Right ventricle myocardium (tissue), 1 donor: ENCODE results near the genes ASZ1 and PTPRZ1.

- PRO-cap, 2 experiments, result peak in 2 of 2 experiments; most common plus-strand start chr7:112995769 (in 1); most common minus-strand start chr7:112995627 (in 2)
Measured at GRCh38 chr7:112995358-112996075, 55.8 kb upstream of the BMT2 start.

DNA sequence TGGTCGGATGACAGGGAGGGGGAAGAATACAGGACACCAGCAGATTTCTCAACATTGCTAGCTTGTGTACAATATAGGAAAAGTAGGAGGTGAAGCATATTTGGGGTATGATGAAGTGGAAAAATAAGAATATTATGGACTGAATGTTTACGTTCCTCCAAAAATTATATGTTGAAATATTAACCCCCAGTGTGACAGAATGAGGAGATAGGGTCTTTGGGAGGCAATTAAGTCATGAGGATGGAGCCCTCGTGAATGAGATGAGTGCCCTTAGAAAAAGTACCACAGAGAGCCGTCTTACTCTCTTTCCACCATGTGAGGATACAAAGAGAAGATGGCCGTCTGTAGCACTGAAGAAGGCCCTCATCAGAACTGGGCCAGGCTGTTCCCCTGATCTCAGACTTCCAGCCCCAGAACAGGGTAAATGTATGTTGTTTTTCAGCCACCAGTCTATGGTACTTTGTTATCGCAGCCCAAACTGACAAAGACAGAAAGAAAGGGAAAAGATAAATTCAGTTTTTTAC, 202.2 kb upstream of the PPP1R3A start:
- PRO-cap, 2 experiments, result no peak in any of the 2 experiments

GRCh38 chr7:114414042-114414604, 492 bp upstream of the FOXP2 start:
- PRO-cap, 2 experiments, result no peak in any of the 2 experiments

DNA sequence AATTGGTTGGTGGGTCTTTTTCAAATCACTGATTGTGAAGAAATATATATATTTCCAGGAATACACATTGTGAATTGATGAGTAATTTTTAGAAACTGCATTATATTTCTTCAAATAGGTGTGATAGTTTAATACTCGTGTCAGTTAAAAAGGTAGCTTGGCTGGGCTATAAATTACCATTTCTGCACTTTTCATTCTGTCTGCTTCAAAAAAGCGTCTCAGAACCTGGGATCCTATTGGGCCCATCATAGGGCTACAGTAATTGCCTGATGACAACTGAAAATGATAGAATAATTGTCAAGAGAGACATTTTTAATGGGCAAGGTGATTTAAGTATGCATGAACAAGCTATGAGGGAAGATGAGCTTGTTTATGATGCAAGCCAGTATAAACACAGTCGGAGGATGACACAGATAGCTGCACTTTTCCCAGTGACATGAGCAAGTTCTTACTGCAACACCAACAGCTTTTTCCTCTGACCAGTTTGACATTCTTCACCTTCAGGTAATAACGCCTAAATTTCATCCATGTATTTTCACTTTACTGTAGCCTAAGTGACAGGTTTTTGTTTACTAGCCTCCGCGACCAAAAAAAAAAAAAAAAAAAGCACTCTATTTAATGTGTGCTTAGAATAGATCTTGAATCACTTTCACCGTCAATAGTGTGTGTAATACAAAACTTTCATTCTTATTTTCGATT, 1.5 kb downstream of the FOXP2 start:
- PRO-cap, 2 experiments, result no peak in any of the 2 experiments

- PRO-cap, 2 experiments, result no peak in any of the 2 experiments
Measured at GRCh38 chr7:114434839-114435522, 20.4 kb downstream of the FOXP2 start.

DNA sequence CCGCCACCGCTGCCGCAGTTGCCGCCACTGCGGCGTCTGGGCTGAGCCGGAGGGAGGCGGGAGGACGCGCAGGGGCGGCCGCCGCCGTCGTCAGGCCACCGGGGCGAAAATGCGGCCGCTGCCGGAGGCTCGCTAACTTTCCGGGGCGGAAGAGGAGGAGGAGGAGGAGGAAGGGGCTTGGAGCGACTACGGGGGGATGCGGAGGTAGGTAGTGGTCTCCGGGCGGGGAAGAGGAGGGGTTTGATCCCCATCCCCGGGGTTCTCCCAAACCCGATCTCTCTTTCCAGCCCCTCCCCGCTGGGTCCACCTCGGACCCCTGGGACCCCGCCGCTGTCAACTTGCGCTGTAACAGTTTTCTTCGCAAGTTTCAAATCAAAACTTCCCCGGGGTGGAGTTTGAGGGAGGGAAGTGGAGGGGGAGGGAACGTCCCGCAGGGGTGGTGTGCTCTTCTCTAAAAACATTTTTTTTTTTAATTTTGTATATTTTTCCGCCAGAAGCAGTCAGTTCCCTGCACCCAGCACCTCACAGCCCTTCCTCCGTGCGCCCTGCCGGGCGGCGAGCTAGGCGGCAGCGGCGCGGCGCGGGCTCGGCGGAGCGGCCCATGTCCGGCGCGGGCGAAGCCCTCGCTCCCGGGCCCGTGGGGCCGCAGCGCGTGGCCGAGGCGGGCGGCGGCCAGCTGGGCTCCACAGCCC, 685 bp downstream of the MDFIC start:
- PRO-cap, 2 experiments, result peak in 2 of 2 experiments; most common plus-strand start position 44 of the sequence (in 2); most common minus-strand start position 38 of the sequence (in 2)

DNA sequence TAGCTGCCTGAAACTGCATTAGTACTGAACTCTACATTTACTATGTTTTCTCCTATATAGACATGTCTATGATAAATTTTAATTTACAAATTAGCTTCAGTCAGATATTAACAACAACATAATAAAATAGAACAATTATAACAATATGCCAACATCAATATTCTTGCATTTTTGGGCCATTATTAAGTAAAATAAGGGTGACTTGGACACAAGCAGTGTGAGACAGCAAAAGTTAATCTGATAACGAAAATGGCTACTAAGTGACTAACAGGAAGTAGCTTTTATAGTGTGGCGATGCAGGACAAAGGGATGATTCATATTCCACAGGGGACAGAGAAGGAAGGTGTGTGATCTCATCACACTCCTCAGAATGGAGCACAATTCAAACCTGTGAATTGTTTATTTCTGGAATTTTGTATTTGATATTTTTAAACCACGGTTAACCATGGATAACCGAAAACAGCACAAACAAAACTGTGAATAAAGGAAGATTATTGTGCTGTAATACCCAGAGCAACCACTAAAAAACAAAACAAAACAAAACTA, 66.8 kb upstream of the TFEC start:
- PRO-cap, 2 experiments, result no peak in any of the 2 experiments

- PRO-cap, 2 experiments, result no peak in any of the 2 experiments
Measured at GRCh38 chr7:116159640-116160052, 50.7 kb upstream of the TES start.

GRCh38 chr7:116212646-116213292, 2.4 kb downstream of the TES start:
- PRO-cap, 2 experiments, result no peak in any of the 2 experiments

DNA sequence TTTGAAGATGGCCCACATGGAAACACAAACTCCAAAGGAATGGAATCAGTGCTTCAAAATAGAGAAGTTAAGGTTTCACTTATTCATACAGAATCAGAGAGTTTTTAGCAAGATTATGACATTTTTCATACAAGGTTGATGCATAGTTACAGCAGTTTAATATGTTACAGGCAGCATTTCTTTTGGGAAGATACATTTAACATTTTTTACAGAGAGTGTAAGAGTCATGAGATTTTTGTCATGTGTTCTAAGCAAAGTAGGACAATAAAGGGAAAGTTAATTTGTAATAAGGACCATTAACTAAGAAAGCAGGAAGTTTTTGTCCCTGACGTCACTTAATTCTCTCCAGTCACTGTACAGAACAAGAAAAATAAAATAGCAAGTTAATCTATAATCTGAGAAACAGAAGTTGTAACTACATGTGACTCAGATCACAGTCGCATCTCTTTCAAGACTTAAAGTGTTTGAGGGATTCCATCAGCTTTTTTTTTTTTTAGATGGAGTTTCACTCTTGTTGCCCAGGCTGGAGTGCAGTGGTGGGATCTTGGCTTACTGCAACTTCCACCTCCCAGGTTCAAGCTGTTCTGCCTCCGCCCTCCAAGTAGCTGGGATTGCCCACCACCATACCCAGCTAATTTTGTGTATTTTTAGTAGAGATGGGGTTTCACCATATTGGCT, 49.5 kb upstream of the CAPZA2 start:
- PRO-cap, 2 experiments, result no peak in any of the 2 experiments

GRCh38 chr7:116872203-116872540, 9.8 kb downstream of the CAPZA2 start:
- PRO-cap, 2 experiments, result no peak in any of the 2 experiments

- PRO-cap, 2 experiments, result no peak in any of the 2 experiments
Measured at GRCh38 chr7:117011210-117011766, 58.0 kb downstream of the ST7 start.

DNA sequence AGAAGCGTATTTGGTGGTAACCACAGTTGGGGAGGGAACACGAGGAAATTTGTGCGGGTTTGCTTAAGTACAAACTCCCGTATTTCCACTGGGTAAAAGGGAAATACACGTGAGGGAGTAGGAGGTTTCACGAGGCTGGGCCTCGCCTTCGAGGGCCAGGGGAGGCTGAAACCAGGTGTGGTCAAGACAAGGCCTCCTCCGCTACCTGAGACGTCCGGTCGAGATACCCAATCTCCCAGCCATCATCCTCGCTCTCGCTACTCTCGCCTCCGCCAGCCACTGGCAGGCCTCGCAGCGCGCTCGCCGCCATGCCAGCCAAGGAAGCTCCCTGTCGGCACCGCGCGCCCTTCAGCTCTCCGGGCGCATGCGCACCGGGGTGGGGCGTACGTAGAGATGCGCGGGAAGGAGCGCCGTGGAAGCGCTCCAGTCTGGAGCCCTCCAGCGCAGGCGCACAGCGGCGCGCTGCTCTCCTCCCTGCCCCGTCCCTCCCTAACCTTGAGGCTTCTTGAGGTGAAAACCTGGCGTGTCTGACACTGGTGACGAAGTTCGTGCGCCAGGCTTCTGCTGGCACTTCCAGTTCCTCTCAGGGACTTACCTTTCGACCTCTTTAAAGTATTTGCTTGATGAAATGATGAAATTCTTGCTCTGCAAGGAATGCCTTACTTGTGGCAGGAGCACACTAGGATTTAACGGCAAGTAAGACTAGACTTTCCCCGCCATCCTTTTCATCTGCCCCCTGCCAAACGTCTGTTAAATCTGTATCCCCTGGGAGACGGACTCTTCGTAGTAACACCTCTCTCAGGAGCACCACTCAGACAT, at the start of gene ASZ1:
Gene ASZ1 (minus strand): TSS at position 343 of the 819 bp plus-strand sequence.
- PRO-cap, 2 experiments, result no peak in any of the 2 experiments

DNA sequence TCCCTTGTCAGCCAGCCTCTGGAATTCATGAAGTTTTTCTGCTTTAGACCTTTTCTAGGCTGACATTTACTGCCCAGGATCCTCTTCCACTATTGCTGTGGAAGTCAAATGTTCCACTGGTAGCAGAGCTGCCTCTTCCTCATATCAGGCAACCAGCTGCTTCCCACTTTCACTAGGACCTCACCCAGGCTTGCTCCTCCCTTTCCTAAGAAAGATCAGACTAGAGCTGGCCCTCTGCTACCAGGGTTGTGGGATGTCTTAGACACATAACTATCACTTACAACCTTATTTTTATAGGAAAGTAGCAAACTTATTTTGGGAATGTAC, 121.5 kb downstream of the CTTNBP2 start:
- PRO-cap, 2 experiments, result no peak in any of the 2 experiments

- PRO-cap, 2 experiments, result no peak in any of the 2 experiments
Measured at GRCh38 chr7:117827911-117828427, 45.3 kb downstream of the CTTNBP2 start.

GRCh38 chr7:117830436-117830934, 42.8 kb downstream of the CTTNBP2 start:
- PRO-cap, 2 experiments, result no peak in any of the 2 experiments

DNA sequence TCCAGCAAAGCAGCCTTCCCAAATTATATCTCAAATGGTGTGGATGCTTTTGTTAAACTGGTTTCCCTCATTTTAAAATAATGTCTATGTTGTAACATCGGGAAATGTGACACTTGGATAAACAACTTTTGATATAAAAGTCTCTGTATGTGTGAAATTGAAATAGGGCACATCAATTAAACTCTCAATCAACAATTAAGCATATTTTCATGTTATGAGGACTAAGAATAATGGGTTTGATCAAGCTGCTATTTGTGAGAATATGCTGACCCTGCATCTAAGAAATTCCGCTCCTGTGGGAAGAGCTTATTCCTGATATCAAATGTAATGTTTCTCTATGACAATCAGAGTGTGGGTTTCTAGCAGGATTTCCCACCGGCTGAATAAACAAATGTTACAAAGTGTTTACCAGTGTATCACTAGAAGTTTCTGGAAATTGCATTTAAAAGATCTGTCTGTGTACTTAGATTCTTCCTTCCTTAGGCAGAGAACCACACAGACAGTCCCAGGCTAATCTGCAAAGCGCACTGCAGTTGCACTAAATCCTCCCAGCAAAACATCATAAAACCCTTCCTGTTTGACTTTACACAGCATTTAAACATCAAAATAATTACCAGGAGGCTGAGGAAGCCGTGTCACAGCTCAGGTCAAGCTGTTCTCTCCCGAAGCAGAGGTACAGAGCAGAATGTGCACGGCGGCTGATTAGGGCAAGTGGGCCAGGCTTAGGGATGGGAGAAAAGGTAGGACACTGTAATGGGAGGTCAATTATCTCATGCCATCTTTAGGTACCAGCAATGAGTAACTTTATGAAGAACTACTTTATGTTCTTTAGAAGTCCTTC, 109.0 kb upstream of the CTTNBP2 start:
- PRO-cap, 2 experiments, result no peak in any of the 2 experiments

DNA sequence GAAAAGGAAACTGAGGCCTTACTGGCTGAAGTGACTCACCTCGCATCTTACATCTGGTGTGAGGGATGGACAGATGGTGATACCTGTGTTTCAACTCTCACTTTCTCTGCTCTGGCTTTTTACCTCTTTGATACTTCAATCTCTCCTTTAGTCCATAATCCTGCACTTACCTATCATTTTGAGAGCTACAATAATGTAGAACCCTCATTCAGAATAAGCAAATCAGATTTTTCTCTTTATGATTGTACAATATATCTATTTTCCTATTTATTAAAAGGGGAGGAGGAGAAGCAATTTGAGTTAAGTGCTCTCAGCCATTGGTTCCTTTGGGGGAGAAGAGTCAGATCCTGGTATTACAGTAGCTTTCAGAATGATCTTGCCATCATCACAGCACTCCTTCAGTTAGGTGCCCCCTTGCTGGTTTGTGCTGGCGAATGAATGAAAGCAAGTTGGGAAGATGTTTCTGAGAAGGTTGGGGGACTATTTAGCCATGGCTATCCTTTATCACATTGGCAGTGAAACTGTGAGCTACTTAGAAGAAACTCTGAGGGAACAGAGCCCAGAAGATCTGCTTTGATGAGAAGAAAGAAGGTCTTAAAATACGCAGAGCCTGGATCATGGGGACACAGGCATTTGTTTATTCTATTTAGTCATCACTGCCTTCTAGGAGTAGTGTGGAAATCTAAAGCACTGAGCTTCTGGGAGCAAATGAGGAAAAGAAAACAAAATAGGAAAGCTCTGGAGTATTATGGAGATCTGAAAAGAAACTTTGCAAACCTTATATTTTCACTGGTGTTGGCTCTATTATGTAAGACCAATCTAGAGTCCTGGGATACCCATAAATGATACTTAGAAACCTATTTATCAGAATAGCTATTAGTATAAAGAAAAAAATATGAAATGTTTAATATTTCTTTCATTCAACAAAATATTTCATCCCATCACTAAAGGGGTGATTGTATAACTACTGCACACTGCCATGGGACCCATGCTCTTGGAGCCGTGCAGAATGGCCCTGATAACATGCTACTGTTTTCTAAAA, 28.4 kb downstream of the CPED1 start:
- PRO-cap, 2 experiments, result no peak in any of the 2 experiments

GRCh38 chr7:121872607-121873335, at the start of gene PTPRZ1:
PTPRZ1 (plus strand) TSS chr7:121873161.
- PRO-cap, 2 experiments, result peak in 2 of 2 experiments; most common plus-strand start chr7:121873161 (in 2); most common minus-strand start chr7:121872865 (in 1)

GRCh38 chr7:122319759-122320607, 15.4 kb upstream of the FEZF1 start:
- PRO-cap, 2 experiments, result no peak in any of the 2 experiments